Left colon (tissue), 1 donor: ENCODE measurements around the genes SMIM31 and DDX60.

GRCh38 chr4:159268110-159268632 is 165.3 kb downstream of the RAPGEF2 start:
- PRO-cap: no peak

DNA sequence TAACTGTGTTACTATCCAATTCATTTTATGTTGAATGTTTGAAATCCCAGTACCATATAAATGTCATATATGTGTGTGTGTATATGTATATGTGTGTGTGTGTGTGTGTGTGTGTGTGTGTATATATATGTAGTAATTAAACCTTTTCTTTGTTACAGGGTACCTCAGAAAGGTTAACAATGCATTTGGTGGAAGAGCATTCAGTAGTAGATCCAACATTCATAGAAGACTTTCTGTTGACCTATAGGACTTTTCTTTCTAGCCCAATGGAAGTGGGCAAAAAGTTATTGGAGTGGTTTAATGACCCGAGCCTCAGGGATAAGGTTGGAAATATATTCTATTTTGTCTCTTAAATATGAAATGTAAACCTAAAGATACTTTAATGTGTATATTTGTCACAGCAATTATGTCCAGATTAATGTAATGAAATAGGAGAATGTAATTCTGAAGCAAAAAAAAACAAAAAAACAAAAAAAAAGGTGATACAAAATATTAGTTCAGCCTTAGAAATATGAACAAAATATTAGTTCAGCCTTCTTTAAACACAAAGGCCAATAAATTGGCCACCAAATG is 227.4 kb downstream of the RAPGEF2 start:
- PRO-cap: no peak

GRCh38 chr4:159367081-159367561 is 264.2 kb downstream of the RAPGEF2 start:
- PRO-cap: no peak

DNA sequence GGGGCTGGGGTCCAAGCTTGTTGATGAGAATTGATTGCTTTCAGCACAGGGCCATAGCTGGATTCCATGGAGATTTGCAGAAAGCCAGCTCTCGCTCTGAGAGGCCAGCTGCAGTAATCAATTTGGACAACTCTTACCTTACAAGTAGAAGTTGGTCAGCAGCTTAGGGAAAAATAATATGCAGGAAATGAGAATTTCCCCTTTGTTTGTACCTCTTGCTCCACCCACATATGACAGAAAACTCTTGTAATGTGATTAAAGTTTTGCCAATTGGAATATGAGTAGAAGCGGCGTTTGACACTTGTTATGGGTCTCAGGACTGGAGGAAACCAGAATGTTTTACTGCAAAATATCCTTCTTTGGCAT is 310.6 kb downstream of the RAPGEF2 start:
- PRO-cap: no peak

DNA sequence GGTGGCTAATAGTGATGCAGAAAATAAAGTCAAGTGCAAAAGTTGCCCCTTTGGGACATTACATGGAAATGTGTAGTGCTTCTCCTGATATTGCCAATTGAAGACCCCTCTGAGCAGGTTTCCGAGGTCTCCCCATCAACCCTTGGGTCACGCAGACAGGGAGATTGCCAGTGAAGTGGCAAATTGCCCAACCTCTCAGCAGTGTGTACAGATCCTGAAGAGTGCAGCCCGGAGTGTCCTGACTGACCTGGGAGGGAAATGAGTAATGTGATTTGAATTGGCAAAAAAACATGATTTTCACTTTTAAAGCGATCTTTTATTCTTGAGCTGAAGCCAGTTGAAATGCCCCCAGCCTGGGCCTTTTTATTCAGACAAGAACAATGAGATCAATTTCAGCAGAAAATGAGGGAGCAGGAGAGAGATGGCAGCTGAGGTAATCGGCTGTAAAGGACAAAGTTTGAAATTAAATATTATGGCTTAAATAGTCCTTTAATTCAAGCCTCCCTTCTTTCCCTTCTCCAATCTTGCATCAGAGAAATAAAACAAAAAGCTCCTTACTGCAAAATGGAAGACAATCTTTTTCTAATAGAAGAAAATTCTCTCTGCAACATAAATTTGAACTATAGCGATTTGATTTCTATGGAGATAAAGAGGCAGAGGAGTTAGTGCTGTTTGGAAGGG is 401.9 kb downstream of the RAPGEF2 start:
- PRO-cap: no peak

DNA sequence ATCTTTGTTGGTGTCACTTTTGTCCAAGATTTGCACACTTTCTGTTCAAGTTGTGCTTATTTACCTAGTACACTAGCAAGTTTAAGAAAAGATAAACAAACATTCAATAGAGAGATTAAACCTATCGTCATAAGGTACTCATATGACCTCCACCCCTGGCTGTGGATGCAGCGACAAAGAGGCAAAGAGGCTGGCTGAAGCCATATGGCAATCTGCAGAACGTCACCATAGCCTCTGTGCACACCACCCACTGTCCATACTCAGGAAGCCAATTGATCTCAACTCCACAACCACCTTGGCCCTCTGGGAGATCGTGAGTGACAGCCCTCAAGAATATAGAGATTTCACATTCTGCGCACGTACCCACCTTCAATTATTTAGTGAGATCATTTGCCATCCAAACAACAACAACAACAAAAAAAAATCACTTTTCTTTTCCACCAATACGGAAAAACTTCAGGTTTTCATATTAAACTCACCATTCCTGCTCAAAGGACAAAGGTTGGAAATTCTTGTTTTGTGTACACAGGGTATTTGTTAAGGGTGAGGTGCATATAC is 242.9 kb upstream of the FSTL5 start:
- PRO-cap: bidirectional peak, plus-strand start at position 304 of the sequence, minus-strand start at position 236 of the sequence

DNA sequence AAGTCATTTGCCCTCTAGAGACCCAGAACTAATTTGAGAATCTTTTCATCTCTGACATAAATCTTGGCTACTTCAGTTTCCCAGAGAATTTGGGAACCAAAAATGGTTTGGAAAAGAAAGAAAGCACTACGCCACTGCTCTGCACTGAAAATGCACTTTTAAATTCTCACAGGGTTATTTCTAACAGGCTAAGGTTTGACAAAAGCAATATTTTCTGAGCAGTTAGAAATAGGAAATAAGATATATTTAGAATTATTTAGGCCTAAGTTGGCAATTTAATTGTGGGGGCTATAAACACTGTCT is 140.9 kb downstream of the NAF1 start:
- PRO-cap: no peak

- PRO-cap: unidirectional peak, plus-strand start at chr4:163331063
Measured at GRCh38 chr4:163330730-163331738, 1.4 kb downstream of the NPY1R start.

GRCh38 chr4:163606726-163607169 is 112.3 kb downstream of the TMA16 start:
- PRO-cap: no peak

GRCh38 chr4:164753869-164754609 is at the start of gene SMIM31:
TSS of gene SMIM31 (plus strand) at chr4:164754131.
- PRO-cap: bidirectional peak, plus-strand start at chr4:164754166, minus-strand start at chr4:164753941

DNA sequence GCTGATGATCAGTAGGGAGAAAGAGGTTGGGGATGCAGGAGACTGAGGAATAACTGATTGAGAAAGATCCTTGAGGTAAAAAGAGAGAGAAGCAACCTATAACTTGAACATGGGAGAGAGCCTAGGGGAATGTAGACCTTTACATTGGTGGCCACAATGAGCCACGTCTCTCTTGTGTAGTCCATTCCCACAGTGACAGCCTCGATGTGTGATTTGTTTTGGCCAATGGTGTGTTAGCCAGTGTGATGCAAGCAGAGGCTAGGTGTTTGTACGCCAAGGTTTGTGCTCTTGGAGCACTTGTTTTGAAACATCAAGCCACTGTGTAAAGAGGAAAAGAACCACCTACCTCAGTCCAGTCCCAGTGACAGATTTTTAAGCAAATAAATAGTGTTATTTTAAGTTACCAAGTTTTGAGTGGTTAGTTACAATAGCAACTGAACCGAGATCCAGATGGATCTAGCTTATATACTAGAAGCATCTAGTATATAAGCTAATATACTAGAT is 23.9 kb upstream of the TMEM192 start:
- PRO-cap: no peak

DNA sequence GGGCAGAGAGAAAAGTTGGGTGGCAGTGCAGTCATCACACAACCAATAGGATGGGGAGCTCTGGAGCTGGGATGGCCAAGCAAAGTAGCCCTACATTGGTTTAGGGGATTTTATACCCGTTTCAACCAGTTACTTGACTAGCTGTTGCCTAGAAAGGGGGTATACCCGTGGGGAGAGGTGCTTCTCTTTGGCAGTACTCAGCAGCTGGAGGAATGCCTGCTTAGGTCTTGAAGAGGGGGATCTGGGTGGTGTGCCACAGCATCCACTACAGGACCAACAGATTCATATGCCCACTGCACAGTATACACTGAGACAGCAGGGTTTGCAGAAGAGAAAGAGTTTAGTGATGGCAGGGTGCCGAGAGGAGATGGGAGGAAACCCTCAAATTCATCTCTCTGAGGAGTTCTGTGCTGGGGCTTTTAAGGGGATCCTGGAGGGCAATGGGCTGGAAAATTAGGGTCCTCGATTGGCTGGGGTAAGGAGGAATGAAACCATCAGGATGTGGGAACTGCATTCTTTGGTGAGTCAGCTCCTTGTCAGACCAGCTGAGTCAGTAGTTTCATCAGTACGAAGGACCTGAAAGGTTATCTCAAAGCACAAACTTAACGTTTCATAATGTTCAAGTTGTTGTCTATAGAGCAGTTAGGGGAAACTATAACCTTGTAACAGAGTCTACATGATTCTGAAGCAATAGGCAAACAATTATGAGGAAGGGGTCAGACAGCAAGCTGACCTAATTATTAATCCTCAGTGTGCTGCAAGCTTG is 1.8 kb upstream of the MSMO1 start:
- PRO-cap: no peak

- PRO-cap: no peak
Measured at GRCh38 chr4:165330104-165330773, 2.8 kb downstream of the MSMO1 start.

DNA sequence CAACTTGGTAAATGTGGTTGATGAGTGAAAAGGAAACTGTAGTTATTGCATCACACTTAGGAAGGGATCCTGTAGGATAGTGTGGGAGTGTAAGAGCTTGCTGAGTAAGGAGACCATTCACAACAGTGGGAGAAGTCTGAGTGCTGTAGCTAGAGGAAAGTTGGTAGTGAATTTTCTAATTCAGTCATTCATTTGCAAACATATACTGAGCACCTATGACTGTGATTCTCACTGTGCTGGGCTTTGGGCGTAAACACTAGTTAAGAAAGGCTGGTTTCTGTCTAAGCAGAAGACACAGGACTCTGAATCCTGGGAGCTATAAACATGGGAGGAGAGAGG is 14.3 kb upstream of the CPE start:
- PRO-cap: bidirectional peak, plus-strand start outside the sequence, minus-strand start at position 258 of the sequence

DNA sequence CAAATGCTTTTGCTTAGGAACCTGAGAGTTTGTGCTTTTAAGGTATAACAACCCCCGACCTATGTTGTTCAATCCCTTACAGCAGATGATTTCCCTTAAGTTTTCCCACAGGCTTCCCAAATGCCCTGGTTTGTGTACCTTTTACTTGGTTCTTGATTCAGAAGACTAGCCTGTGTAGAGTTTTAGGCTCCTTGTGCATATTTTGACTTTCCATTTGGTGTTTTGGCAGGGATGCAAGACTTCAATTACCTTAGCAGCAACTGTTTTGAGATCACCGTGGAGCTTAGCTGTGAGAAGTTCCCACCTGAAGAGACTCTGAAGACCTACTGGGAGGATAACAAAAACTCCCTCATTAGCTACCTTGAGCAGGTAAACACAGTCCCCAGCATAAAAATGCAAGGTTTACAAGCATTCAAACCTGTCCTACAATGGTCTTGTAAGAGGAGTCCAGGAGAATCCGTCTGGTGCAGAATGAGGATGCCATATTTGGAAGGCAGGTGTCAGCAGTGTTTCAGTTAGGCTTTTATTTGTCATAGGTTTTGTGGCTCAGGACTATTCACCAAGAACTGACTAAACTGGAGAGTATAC is 108.5 kb downstream of the CPE start:
- PRO-cap: no peak

DNA sequence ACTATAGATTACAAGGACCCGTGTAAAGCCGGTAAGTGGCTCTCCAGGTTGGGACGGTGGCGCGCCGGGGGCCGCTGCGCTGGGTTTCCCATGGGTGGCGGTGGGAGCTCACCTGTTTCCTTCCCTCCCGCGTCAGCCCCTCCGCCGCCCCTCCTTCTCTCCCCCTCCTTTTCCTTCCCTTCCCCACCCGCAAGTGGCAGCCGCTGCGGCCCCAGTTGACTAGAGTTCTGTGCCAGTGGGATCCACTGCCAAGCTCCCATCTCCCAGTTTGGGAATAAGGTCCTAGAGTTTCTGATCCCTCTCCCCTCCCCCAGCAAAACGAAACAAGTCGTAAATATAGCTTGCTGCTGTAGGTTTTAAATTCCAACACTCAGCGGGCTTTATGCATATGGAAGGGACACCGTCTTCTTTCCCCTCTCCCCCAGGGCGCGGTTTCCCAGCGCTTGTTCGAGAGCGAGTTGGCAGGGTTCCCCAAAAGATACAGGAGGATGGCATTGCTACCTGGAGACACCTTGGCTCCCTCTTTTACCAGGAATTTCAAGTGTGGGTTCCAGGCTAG is 1.1 kb downstream of the TLL1 start:
- PRO-cap: no peak

GRCh38 chr4:168317759-168319127 is at the start of gene DDX60:
TSS of gene DDX60 (minus strand) at chr4:168318752.
- PRO-cap: bidirectional peak, plus-strand start at chr4:168318901, minus-strand start at chr4:168318779

GRCh38 chr4:168421684-168422196 is 58.6 kb downstream of the DDX60L start:
- PRO-cap: no peak

DNA sequence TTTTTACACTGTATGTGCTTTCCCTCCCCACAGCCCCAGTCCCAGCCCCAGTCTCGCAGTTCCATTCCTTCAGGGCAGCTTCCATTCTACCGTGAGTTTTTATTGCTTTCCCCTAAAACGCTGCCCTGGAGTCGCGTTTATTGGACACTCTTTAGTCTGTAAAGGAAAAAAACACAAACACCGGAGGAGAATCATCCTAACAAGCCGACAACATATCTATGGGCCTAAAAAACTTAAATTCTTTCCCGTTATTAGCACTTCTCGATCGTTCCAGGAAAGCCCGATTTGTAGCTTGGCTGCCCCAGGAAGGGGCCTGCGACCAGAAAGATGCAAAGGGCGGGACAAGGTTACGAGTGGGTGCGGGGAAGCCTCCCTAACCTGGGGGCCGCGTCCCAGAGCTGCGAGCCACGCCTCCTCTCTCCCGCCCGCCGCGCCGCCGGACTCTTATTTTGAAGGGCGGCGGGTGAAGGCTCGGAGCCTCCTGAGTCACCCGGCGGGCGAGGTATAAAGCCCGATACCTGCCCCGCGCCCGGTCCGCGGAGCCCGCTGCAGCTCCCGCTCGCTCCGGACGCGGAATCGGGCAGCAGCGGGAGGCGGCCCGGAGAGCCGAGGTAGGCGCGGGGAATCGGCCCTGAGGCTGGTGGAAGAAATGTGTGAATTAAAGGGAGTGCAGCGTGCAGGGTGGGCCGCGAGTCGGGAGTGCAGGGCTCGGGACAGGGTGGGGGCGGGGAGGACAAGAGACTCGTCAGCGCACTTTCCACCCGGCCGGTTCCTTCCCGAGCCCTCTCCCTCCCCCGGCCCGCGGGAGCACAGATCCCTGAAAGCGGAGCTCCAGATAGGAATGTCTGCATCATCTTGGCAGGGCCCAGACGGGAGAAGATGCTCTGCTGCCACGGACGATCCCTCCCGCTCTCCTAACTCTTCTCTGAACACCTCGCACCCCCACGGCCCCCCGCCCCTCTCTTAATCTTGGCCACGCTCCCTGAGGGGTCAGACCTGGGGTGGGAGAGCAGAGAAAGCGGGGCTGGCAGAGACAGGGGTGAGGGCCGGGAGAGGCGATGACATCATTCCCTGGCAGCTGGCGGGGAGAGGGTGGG is 178.1 kb downstream of the CBR4 start:
- PRO-cap: bidirectional peak, plus-strand start at position 563 of the sequence, minus-strand start at position 277 of the sequence

DNA sequence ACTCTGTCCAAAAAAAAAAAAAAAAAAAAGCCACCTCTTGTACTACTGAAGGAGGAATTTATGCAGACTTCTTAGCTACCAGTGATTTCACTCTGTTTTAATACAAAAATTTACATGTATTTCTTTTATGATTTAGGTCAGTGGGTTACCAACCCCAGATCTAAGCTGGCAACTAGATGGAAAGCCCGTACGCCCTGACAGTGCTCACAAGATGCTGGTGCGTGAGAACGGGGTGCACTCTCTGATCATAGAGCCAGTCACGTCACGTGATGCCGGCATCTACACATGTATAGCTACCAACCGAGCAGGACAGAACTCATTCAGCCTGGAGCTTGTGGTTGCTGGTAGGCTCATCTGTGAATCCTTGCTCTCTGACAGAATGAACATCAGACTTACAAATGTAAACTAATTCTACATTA is 88.6 kb downstream of the CBR4 start:
- PRO-cap: no peak